Colonic mucosa (tissue), 1 donor: ENCODE measurements around the gene POLR3E.

DNA sequence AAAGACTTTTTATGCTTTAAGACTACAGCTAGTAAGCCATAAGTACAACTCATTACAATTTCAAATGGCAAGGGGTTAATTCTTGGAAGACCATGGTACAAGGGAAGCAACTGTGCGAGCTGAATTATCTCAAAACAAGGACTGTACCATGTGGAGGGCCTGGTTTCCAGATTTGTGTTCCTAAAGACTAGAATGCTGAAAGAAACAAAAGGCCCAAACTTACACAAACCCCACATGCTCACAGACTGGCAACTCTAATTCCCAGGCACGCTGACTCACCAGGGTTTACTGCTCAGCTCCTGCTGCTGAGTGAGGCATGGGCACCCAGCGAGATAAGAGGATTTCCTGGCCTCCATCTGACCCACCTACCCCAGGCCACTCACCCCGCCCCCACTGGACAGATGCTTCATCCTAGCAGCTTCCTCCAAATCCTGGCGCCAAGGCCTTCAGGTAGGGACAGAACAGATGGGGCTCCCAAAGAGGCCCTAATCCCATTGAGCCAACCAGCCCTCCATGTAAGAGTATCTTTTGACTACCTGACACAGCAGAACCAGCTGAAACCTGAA, 34.0 kb downstream of the DCUN1D3 start:
- PRO-cap: no peak

DNA sequence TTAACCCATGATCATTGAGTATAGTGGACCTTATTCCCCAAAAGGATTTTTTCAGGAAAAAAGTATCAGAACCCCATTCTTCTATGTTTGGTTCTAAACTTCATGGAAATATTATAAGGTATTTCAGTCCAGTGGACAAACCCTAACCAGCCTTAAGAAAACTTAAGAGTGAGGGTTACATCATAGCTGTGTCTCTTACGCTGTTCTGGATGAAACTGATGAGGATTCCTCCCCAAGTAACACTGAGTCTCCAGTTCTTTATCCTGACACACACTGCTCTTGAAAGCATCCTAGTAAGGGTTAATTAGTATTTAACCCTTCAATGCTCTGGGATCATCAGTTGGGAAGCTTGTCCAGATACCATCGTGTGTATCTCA, 5.0 kb downstream of the LYRM1 start:
- PRO-cap: no peak

DNA sequence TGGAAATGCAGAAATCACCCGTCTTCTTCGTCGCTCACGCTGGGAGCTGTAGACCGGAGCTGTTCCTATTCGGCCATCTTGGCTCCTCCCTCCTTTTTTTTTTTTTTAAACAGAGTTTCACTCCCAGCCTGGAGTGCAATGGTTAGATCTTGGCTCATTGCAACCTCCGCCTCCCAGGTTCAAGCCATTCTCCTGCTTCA, 102.1 kb downstream of the DNAH3 start:
- PRO-cap: no peak

- PRO-cap: no peak
These were observed 87.8 kb upstream of the METTL9 start for GRCh38 chr16:21511349-21512148.

DNA sequence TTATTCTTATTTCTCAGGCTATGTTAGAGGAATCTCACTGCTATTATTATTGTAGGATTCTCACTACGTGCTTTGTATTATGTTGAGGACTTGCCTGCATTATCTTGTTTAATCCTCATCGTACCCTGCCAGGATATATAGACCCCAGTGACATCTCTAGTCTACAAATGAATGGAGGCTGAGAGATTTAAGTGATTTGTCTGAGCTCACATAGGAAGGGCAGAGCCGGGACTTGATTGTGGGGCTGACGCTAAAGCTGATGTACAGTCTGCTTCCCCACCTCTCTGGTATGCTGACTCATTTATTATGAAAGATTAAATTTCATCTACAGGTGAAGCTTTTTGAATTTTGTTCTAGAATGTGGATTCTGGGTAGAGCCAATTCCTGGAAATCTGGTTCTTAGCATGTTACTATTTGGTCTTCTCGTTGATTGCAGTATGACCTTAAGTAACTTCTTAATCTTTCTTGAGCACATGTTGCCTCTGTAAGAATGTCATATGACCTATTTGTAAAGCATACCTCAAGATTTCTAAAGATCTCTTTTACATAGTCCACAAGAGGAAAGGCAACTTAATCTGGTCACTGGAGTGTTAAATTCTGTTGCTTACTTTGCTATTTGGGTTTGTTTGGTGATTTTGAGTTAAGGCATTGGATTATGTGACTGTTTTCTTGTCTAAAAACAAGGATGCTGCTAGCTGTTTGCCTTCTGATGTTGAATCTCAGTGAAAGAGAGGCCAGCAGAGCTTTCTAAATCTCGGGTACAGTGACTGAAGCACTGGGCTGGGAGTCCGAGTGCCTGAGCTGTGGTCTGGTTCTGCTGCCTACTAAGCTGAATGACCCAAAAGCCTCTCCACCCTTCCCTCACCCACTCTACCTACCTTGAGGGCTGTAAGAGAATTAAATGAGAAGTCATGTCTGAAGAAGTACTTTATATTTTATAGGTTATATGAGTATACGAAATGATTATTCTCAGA, 12.5 kb downstream of the METTL9 start:
- PRO-cap: no peak

GRCh38 chr16:21638296-21638984, 14.0 kb downstream of the IGSF6 start:
- PRO-cap: no peak

DNA sequence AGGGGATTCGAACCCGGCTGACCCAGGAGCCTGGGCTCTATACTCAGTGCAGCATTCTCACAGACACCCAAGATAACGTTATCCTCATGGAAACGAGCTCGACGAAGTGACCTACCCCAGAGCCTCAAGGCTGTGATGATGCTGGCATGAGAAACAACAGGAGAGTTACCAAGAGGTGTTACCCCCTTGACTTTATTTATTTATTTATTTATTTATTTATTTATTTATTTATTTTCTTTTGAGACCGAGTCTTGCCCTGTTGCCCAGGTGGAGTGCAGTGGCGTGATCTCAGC, 36.8 kb downstream of the NPIPB4 start:
- PRO-cap: no peak

- PRO-cap: no peak
These were observed 21.9 kb downstream of the NPIPB4 start for GRCh38 chr16:21835727-21836040.

DNA sequence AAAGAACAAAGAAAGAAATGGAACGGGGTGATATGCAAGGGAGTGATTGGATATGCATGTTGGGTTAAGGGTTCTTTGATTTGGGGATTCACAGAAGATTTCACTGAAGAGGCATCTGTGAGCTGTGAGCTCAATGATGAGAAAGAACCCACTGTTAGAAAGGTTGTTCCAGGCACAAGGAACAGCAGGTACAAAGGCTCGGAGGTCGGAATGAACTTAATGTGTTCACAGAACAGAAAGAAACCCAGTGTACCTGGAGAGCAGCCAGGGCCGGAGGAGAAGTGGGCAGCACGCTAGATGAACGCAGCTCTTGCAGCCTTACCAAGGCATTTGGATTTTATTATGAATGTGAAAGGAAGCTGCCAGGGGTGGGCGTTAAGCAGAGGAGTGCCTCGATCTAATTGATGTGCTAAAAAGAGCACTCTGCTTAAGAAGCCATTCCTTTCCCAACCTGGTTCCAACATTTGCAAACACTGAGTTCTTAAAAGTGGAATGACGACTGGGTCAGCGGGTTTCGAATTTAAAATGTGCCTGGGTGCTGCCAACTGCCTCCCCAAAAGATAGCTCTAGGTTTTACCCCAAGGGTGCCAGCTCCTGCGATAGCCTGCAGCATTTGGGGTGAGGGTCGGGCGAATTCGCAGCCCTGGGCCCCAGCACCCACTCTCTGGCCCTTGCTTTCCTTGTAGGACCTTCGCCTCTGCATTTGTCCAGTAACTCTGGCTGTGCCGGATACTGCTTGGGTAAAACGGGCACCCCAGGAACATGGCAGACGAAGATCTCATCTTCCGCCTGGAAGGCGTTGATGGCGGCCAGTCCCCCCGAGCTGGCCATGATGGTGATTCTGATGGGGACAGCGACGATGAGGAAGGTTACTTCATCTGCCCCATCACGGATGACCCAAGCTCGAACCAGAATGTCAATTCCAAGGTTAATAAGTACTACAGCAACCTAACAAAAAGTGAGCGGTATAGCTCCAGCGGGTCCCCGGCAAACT, 19.2 kb downstream of the EEF2K start:
- PRO-cap: no peak

- PRO-cap: unidirectional peak, plus-strand start at chr16:22297135; unidirectional peak, plus-strand start at chr16:22297453
These were observed at the start of gene POLR3E for GRCh38 chr16:22296816-22297557. TSS of gene POLR3E (plus strand) at chr16:22297409.

DNA sequence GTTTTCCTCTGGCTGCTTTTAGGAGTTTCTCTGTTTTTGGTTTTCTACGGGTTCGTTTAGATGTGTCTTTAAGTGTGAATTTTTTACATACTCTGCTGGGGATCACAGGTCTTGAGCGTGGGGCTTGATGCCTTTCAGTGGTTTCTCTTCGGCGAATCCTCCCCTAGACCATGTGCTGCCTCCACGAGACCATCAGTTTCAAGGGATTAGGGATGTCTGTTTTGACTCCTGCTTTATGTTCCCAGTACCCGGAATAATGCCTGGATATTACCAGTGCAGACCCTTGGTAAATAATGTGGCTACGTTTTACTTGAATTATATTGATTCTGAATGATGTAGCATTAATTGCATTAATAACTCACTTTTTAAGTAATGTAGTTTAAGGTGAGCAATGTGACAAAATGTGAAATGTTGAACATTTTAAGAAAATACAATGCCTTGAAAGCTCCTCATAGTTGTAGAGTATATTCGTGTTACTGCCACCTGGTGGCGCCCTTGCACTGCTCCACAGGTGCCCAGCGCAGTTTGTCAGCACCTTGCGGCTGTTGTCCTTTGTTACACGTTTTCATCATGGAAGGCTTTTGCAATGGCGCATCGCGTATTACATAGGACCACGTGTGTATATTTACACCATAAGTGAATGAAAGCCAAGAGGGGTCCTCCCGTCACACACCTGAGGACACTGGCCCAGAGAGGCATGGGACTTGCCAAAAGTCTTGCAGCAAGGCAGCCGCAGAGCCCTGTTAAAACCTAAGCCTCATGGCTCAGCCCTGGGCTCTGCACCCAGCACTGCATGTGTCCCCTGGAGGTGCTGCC, 23.9 kb downstream of the POLR3E start:
- PRO-cap: no peak

DNA sequence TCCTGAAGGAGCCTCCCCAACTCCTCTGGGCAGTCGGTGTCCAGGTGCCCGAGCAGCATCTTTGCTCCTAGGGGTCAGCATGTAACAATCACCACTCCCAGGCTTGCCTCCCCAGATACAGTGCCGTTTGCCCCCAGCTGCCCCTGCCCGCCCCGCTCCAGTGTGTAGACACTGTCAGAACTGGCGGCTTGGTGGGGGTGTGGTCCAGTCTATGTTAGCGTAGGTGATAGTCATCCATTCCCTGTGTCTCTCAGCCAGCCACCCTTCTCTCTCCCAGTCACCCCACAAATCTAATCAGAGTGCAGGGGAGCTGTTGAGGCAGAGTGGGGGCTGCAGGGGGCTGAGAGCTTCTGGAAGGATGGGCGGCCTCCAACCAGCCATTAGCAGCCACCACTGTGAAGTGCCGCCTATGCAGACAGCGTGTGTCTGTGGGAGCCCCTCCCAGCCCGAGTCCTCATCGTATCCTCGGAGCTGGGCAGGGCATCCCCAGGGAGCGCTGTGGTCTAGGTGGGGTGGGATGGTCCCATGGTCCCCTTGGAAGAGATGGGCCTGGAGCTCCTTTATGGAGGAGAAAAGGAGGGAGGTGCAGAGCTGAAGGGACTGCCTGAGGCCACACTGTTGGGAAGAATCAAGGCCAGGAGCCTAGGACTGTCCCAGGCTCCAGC, 26.5 kb downstream of the POLR3E start:
- PRO-cap: no peak

- PRO-cap: no peak
These were observed 28.4 kb downstream of the POLR3E start for GRCh38 chr16:22325334-22326304.

GRCh38 chr16:22370032-22370678, 4.3 kb downstream of the CDR2 start:
- PRO-cap: unidirectional peak, minus-strand start at chr16:22370175

DNA sequence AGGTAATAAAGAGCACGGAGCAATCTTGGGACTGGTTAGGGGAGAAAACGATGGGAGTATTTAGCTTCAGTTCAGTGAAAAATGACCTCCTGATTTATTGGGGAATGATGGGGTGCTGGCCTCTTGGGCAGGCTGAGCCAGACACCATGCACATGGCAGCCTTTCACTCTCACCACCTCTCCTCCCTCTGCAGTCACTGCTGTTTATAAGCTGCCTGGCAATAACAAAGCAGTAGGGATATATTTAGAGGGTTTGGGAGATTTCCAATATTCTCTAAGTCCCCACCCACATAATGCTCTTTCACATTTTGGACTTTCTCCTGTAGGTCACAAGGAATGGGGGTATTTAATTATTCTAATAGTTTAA, 140.5 kb upstream of the HS3ST2 start:
- PRO-cap: no peak

GRCh38 chr16:22685388-22686080, 128.4 kb upstream of the HS3ST2 start:
- PRO-cap: no peak

- PRO-cap: no peak
These were observed 17.0 kb downstream of the USP31 start for GRCh38 chr16:23132298-23132618.

DNA sequence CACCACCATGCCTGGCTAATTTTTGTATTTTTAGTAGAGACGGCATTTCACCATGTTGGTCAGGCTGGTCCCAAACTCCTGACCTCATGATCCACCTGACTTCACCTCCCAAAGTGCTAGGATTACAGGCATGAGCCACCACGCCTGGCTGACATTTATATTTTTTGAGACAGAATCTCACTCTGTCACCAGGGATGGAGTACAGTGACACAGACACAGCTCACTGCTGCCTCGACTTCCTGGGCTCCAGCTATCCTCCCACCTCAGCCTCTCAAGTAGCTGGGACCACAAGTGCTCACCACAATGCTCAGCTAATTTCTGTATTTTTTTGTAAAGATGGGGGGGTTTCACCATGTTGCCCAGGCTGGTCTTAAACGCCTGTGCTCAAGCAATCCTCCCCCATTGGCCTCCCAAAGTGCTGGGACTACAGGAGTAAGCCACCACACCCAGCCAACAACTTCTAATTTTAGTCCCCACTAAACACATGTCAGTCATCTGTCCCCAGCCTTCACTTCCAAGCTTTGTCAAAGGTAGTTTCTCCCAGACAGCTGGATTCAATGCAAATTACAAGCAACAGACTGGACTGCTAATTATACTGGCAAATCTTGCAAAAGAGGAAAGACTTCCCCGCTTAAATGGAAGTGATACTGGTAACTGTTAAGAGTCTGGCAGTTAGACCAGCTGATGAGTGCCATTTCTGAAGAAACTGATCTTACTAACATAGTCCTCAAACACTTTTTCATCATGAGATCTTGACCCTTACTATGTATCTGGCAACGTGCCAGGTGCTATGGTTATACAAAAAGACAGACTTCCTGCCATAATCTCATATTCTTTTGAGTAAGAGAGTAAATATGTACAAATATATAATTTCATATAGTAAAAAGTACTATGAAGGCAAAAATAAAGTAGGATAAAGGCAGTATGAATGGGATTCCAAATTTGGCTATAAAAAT, 8.0 kb upstream of the GGA2 start:
- PRO-cap: no peak

- PRO-cap: no peak
These were observed 10.1 kb upstream of the GGA2 start for GRCh38 chr16:23520336-23520924.

- PRO-cap: no peak
These were observed 564 bp downstream of the PALB2 start for GRCh38 chr16:23640583-23640908.